ENCODE data around the gene ZNF648.

GRCh38 chr1:180080323-180080848, 74.3 kb upstream of the QSOX1 start:
- PRO-cap, result no peak
- RRBS, 2 experiments, result no CpG with 5 or more reads among the region's 1 CpG

- PRO-cap, result no peak
- RRBS, 2 experiments, result no CpG with 5 or more reads among the region's 8 CpGs
Observed at GRCh38 chr1:180178524-180179082, 23.9 kb downstream of the QSOX1 start.

GRCh38 chr1:180184202-180185407, 29.9 kb downstream of the QSOX1 start:
- PRO-cap, result no peak
- RRBS, 2 experiments, result no CpG with 5 or more reads among the region's 14 CpGs

GRCh38 chr1:180192947-180194035, 36.8 kb upstream of the LHX4 start:
- PRO-cap, result no peak
- RRBS, 2 experiments, result no CpG with 5 or more reads among the region's 21 CpGs

GRCh38 chr1:180196017-180196845, 33.8 kb upstream of the LHX4 start:
- PRO-cap, result no peak
- RRBS, 2 experiments, result 88 to 95% methylated on average over 7 of the region's 23 CpGs

- PRO-cap, result no peak
- RRBS, 2 experiments, result 60 to 85% methylated on average over 1 of the region's 8 CpGs
Observed at GRCh38 chr1:180197006-180197742, 32.9 kb upstream of the LHX4 start.

- PRO-cap, result bidirectional peak, plus-strand start at chr1:180503405, minus-strand start at chr1:180503182
- RRBS, 2 experiments, result under 1 to 1% methylated on average over 3 of the region's 37 CpGs
Observed at GRCh38 chr1:180502771-180503319, 468 bp upstream of the ACBD6 start.

- PRO-cap, result no peak
Observed at GRCh38 chr1:180547022-180547329, 44.6 kb upstream of the ACBD6 start.

DNA sequence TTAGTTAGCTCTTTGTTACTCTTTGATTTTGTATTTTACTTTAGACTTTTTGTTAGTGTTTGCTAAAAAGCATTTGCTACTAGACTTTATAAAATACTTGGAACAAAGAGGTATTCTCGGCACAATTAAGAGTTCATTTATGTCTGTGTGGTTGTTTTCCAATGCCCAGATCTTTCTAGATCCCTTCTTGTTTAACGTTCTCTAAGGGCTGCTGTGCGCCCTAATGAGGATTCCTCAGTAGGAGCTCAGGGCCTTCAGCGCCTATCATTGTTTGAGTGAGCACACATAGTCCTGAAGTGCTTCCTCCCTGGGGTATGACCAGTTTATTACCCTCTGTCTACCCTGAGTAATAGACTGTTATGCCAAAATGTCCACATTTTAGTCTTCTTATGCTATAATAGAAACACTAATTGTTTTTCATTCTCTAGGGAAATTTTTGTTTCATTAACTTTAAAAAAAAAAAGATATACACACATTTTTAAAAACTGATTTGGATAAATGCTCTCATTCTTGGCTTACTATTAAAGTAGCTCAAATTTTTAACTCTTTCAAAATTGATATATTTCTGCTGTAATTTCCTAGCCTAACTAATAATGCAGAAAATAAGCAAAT, 69.8 kb upstream of the KIAA1614 start:
- PRO-cap, result no peak
- RRBS, 2 experiments, result no CpG with 5 or more reads among the region's 4 CpGs

GRCh38 chr1:180872720-180873147, 40.0 kb upstream of the KIAA1614 start:
- PRO-cap, result no peak
- RRBS, 2 experiments, result no CpG with 5 or more reads among the region's 9 CpGs

DNA sequence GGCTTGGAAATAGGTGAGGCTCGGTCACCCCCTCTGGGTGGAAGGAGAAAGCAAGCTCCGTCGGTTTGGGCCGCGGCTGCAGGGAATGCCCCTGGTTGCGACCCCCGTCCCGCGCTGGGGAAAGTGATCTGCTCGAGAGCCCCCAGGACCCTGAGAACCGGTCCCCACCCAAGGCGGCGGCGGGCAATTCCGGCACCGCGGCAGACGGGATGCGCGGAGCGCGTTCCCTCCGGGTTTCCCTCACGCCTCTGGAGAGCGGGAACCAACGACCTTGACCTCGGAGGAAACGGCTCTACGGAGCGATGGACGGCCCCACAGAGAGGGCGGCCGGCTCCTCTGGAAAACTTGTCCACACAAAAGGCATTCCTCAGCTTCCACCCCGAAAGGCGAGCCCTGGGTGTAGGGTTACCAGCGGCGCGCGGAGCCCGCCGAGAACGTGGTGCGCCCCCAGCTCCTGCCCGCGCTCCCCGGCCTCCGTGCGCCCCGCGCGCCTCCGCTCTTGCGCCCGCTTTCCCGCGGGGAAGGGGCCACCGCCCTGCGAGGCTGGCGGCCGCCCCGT, 495 bp upstream of the KIAA1614 start:
- PRO-cap, result no peak
- RRBS, 2 experiments, result 71 to 98% methylated on average over 9 of the region's 61 CpGs

DNA sequence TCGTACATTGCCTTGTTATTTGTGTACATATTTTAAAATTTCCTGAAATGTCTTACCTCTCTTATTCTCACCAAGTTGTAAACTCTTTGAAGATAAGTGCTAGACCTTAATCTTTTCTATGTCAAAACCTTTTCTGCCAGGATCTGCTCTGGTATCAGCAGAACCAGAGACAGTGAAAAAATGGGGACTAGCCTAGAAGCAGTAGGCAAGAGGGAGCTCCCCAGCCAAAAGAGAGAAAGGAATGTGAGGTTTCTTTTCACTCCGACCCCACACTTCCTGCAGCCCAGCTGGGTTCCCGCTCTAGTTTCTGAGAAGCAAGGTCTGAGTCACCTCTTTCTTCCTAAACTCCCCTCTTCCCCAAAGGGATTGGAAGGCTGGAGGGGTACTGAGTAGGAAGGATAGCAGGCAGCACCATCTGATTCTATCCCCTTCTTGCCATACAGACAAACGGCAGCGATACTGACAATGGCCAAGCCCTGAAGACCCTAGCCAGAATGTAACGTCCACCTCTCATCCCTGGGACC, 12.9 kb downstream of the IER5 start:
- PRO-cap, result no peak
- RRBS, 2 experiments, result no CpG with 5 or more reads among the region's 6 CpGs

DNA sequence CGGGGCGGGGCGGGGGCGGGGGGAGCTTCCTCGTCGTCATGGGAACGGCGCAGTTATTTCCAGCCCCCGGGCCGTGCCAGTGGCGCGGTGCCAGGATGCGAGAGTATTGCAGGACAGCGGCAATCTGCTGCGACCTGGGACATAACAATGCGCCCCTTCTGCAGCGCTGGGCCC, 16.9 kb downstream of the IER5 start:
- PRO-cap, result bidirectional peak, plus-strand start at position 79 of the sequence, minus-strand start outside the sequence
- RRBS, 2 experiments, result 0% methylated on average over 6 to 10 of the region's 17 CpGs

- PRO-cap, result no peak
- RRBS, 2 experiments, result no CpG with 5 or more reads among the region's 11 CpGs
Observed at GRCh38 chr1:181126688-181127431, 38.4 kb downstream of the IER5 start.

- PRO-cap, result no peak
- RRBS, 2 experiments, result no CpG with 5 or more reads among the region's 9 CpGs
Observed at GRCh38 chr1:181149352-181150094, 61.0 kb downstream of the IER5 start.

- PRO-cap, result no peak
- RRBS, 2 experiments, result no CpG with 5 or more reads among the region's 15 CpGs
Observed at GRCh38 chr1:181152835-181153422, 64.4 kb downstream of the IER5 start.

- PRO-cap, result no peak
- RRBS, 2 experiments, result no CpG with 5 or more reads among the region's 7 CpGs
Observed at GRCh38 chr1:181396051-181396998, 87.0 kb upstream of the CACNA1E start.

DNA sequence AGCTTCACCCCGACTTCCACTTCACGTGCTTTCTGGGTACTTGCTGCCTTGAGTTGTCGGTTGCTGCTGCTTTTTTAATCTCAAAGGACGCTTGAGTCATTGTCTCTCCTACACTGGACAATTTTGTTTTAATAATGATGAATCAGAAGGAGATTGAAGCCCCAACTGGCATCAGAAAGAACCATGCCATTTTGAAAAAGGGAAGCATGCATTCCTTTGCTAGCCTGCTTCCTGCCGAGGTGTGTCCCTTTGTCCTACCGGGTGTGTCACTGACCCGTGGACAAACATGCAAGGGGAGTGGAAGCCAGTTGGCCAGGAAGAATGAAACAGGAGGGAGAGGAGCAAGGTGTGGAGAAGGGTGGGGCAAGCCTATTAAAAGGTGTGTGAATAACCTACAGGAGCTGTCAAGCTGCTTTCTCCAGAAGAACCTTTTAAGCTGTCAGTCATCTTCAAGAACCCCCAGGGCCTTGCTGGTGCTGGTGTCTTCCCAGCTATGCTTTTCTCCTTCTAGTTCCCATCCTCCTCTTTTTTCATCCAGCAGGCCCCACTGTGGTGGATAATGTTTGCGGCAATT, 164.3 kb downstream of the CACNA1E start:
- PRO-cap, result no peak
- RRBS, 2 experiments, result no CpG with 5 or more reads among the region's 8 CpGs

- PRO-cap, result no peak
- RRBS, 2 experiments, result no CpG with 5 or more reads among the region's 7 CpGs
Observed at GRCh38 chr1:182061461-182061837, at the start of gene ZNF648. ZNF648 (minus strand) TSS chr1:182061712.

GRCh38 chr1:182088026-182088755, 26.7 kb upstream of the ZNF648 start:
- PRO-cap, result no peak
- RRBS, 2 experiments, result no CpG with 5 or more reads among the region's 15 CpGs

Data from HEK293 (cell line).